ENCODE measurements around a stretch of chr5.

DNA sequence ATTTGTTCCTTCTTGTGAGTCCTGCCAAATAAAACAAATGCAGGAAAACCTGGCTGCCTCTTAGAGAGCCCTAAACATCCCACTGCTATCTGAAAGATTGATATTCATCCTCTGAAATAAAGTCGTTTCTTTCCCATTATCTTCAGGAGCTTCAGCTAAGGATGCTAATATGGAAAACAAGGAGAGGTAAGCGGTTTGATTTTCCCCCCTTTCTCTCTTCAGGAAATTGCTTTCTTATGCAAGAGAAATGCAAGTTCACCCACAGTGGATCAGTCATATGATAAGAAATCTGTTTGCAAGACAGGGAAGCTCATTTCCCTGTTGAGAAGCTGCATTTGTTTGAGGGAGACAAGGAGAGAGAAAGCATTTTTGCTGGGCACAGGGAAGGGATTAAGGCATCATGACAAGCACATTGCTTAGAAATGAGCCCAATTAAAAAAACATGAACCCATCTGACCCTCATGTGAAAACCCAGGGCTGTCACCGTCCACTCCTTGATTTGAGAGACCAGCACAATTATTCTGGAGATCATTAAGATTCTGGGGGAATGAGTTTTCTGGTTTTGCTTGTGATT lies 53.7 kb upstream of the BOD1 start:
- PRO-cap = unidirectional peak, plus-strand start at position 342 of the sequence
- RAMPAGE, long total RNA = no peak

DNA sequence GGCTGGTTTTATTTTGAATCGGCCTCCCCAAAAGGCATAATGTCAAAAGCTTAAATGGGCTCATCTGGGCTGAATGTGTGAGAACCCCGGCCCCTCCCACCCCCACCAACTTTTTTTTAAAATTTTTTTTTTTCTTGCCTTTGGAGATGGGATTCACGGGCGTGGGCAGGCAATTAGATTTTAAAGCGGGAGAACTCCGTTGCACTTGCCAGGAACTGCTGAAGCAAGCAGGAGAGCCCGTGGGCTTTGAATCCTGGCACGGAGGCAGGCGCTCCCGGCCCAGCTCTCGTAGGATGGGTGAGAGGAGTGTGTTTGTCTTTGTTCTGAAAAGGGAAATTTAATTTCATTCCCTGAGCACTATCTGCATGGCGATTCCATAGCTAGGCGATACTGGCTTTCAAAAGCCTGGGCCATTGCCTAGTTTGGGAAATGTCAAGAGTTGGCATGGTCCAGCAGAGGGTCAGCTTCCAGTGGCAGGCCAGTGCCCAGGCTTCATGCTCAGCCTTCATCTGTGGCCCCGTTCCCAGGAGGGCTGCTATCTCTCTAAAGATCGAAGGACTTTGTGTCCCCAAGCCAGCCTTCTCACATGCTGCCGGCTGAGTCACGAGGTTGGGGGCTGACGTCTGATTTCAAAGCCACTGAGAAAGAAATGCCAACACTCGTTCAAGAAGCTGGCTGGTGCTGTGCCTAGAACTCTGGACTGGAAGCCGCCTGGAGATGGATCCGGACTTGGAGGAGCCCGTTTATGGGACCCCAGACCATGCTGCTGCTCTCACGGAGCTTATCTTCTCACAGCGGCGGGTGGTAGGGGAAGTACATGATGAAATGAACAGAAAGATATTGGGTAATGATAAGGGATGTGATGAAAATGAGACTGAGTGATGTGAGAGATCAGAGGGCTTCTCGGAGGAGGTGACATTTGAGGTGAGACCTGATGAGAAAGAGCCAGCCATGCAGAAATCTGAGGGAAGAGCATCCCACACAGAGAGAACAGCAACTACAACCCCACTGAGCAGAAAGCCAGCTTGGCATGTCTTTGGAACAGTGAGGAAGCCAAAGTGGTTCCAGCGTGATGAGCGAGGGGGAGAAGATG lies 54.6 kb upstream of the BOD1 start:
- PRO-cap = no peak
- RAMPAGE, long total RNA = no peak

GRCh38 chr5:173736933-173737221 lies 120.4 kb upstream of the BOD1 start:
- PRO-cap = no peak
- RAMPAGE, long total RNA = no peak

GRCh38 chr5:173825240-173825561 lies 62.9 kb upstream of the CPEB4 start:
- PRO-cap = no peak
- RAMPAGE, long total RNA = no peak

- PRO-cap = bidirectional peak, plus-strand start at chr5:173890921, minus-strand start at chr5:173890422
- RAMPAGE, long total RNA = no peak
Measured at GRCh38 chr5:173890491-173891204, 2.5 kb downstream of the CPEB4 start.

DNA sequence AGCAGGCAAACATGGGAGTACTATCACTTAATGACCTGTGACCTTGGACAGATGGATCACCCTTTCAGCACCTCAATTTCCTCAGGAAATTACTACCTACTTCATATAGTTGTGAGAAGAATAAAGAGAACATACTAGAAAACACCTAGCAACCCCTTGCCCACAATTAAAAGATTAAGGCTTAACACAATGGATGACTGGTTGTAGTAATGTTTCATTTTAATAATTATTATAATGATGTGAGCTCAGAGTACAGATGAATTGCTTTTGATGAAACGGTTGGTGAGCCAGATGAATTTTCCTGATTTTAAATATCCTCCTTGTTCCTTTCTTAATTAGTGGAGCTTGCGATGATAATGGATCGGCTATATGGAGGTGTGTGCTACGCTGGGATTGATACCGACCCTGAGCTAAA lies 36.2 kb upstream of the C5orf47 start:
- PRO-cap = no peak
- RAMPAGE, long total RNA = no peak

- PRO-cap = no peak
- RAMPAGE, long total RNA = no peak
Measured at GRCh38 chr5:173957610-173959095, 30.8 kb upstream of the C5orf47 start.

DNA sequence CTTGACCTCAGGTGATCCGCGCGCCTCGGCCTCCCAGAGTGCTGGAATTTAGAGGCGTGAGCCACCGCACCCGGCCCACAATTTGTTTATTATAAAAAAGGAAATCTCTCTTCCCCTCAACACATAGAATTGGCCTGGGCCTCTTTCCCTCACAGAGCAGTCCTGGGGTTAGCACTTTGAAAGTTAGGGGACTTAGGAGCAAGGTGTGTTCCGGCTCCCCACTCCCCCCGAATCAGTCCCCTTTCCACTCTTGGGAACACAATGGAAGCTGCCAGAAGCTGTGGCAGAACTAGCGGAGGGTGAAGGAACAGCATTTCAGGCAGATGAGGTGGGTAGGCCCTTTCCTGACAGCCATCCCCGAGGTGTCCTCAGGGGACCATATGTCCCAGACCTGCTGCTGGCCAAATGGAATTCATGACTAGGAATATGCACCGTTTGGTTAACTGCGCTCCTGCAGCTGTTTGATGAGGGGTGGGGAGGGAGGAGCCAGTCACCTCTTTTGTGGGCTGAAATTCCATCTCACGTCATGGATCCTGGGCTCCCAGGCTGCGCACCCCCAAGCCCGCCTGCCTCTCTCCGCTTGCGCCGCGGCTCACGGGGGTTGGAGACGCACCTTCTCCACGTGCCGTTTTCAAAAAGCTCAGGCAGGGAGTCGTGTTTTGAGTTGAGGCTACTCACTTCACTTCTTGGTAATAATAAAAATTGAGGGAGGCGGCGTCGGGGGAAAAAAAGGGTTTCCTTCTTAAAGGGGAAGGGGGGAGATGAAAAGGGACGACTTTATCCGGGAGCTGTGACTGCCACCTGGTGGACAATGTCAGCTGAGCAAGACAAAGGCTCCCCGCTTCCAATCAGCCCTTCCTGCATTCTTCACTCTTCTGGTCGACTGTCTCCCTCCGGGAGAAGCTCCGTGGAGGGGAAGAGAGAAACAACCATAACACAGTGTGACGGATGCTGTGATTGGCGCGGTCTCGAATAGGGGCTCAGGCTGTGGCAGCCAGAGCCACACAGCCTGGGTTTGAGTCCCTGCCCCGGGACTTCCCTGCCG lies 16.1 kb upstream of the C5orf47 start:
- PRO-cap = no peak
- RAMPAGE, long total RNA = no peak

GRCh38 chr5:174019653-174020185 lies 25.8 kb upstream of the NSG2 start:
- PRO-cap = no peak
- RAMPAGE, long total RNA = no peak

- PRO-cap = no peak
- RAMPAGE, long total RNA = no peak
Measured at GRCh38 chr5:174493658-174494097, 230.7 kb upstream of the MSX2 start.

GRCh38 chr5:175443311-175443786 lies 633 bp downstream of the DRD1 start:
- PRO-cap = bidirectional peak, plus-strand start at chr5:175443666, minus-strand start at chr5:175443557
- RAMPAGE, long total RNA = no peak

DNA sequence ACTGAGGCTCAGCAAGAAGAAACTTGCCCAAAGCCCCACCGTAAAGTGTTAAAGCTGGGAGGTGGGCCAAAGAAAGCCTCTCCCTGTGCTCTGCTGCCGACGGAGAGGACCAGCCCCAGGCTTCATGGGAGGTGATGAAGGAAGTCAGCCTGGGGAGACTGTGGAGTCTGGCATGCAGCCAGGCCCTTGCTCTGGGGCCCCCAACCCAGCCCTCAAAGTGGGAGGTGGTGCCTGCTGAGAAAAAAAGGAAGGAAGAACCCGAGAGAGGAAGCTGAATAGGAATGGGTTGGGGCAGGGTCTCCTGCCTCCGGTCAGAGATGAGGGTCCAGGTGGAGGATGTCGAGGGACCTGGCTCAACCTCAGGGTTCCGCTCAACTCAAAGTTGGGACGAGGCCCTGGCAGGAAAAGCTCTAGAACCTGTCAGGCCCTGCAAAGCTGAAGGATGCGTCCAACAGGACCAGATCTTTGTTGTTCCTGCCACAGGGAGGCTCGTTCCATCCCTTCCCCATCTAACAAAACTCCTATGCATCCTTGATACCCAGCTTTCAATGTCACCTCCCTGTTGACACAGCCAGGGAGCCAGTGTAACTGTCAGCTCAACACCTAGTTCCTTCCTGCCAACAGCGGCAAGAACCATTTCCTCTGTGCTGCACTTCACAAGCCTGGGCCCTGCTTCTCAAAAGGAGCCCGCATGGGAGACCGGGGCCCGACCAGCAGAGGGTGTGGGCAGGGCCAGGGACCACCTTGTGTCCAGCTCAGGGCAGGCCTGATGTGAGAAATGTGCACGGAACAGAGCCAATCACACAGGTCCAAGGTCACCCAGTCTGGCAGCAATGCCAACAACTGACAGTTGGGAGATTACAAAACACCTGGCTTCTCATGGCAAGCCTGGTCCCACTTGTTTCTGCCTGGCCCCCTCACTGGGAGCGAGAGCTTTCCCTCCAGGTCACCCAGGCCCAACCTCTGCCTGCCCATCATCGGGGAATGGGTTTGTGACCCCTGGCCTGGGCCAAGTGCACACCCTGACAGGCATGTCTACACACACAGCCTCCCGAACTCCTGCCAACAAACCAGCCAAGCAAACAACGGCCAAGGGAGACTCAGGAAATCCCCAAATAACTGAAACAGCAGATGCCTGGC lies 3.4 kb downstream of the RNF44 start:
- PRO-cap = no peak
- RAMPAGE, long total RNA = no peak

GRCh38 chr5:176538302-176538587 lies 1.0 kb upstream of the RNF44 start:
- PRO-cap = no peak
- RAMPAGE, long total RNA = no peak

DNA sequence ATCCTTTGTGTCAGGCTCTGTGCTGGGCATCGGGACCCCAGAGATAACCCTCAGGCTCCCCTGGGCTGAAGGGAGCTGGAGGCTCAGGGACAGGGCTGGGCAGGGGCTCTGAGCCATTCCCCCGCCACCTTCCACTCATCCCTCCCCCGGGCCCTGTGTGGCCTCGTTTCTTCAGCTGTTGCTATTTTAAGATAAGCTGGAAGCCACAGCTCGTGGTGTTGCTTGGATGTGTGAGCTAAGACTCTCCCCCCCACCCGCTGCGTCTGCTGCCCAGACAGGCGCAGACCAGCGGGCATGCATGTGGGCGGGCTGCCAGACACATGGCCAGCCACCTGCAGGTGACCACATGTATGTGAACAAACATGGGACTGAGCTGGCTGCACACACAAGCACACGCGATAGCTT lies 8.7 kb downstream of the SNCB start:
- PRO-cap = no peak
- RAMPAGE, long total RNA = no peak

- PRO-cap = no peak
- RAMPAGE, long total RNA = no peak
Measured at GRCh38 chr5:176725521-176726038, 78.3 kb downstream of the TSPAN17 start.

GRCh38 chr5:176863381-176863863 lies 35.7 kb downstream of the HK3 start:
- PRO-cap = no peak
- RAMPAGE, long total RNA = no peak

DNA sequence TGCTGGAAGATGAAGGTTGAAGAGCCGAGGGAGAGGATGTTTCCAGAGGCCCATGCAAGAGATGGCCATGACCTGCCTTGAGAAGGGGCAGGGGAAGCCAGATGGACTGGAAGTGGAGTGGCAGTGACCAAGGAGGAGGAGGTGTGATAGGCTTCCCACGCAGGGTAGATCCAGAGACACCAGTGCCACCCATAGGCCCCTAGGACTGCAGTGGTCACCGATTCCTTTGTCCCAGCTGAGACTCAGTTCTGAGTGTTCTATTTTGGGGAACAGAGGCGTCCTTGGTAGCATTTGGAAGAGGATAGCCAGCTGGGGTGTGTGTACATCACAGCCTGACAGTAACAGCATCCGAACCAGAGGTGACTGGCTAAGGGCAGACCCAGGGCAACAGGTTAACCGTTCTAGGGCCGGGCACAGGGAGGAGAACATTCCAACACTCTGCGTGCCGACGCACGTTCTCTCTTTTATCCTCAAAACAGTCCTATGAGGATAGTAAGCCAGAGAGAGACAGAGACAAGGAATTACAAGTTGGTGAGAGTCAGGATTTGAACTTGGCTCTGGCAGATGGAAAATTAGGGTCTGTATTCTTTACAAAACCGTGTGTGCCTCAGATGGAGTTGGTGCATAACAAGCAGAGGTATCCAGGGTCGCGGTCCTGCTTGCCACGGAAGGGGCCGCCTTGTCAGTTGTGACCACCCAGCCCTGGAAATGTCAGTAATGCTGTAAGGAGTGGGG lies 1.8 kb downstream of the FGFR4 start:
- PRO-cap = no peak
- RAMPAGE, long total RNA = no peak

DNA sequence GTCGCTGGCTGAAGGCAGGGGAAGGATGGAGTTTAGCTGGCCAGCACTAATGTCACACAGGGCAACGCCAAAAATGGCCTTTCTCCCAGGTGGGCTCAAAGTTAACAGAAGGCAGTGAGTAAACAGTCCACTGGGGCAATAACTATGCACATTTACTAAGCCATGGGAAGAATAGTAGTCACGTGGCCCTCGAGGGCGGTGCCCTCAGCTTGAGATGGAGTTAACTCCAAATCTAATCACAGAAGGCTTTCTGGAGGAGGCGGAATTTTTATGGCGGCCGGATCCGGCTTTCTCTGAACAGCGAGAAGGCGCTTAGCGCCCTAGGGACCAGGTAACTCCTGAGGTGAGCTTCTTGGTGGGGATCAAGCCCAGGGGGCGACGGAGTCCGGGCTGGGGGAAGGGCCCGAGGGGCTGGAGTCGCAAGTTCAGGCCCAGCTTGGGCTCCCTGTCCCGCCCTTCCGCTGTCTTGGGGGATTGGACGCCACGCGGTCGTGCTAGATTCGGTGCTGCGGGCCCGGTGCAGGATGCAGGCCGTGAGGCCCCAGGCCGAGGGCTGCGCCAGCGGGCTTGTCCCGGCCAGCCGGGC lies 1.9 kb upstream of the NSD1 start:
- PRO-cap = no peak
- RAMPAGE, long total RNA = no peak

DNA sequence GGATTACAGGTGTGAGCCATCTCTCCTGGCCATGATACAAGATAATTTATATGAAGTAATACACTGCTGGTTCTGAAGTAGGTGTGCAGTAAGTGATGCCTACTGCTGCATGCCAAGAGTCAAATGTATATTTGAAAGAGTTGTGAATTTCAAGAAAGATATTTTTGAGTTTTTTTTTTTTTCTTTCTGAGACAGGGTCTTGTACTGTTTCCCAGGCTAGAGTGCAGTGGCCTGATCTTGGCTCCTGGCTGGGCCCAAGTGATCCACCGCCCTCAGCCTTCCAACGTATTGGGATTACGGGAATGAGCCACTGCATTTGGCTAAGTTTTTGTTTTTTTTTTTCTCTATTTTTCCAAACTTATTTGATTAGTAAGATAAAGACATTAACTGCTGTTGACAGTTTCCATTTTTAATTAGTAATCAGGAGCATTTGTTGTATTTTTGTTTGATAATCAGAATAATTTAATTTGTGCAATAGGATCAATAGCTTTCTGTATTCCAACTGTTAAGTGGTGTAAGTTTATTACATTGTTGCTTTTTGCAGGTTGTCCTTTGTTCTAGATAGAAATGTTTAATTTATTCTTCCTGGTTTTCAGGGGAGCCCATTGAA lies 10.6 kb downstream of the NSD1 start:
- PRO-cap = no peak
- RAMPAGE, long total RNA = no peak

DNA sequence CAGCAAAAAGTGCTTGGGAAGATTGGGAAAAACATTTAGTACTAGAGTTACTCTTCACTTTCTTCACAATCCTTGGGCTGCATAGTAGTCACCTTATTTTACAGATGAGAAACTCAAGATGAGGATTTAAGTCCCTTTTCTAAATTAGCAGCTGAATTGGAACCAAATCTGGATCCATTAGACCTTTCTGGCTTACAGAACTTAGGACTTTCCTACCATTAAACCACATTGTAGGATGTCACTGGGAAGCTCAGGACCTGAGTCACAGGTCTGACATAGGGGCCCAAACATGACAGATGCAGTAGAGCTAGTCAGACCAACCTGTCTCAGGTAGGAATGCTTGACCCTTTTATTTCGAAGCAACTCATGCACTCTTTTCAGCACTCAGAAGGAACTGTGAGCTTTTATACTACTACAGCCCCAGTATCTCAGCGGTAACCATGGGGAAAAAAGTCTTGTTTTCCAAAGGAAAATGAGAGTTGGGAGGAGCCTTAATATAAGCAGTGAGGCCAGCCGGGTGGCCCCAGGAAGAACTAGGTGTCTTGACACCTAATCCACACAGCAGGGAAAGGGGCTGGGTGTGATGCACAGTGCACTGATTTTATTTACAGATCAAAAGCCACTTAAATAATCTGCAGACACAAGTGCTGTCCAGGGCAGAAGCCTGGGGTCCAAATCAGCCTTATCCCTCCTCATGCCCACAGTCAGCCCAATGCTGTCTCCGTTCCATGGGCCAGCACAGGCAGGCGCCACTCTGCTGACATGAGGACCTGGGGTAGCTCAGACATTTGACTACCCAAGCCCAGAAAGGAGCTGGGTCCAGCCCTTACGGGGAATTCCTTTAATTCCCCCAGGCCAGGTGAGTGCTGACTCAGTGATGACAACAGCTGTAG lies 2.4 kb downstream of the RAB24 start:
- PRO-cap = no peak
- RAMPAGE, long total RNA = no peak